Ishikawa (cell line): ENCODE measurements around a stretch of chr16.

- RRBS: no CpG with 5 or more reads among the region's 13 CpGs
Observed at GRCh38 chr16:84596538-84597065, 21.3 kb downstream of the COTL1 start.

- RRBS: no CpG with 5 or more reads among the region's 11 CpGs
Observed at GRCh38 chr16:84605980-84606707, 11.7 kb downstream of the COTL1 start.

DNA sequence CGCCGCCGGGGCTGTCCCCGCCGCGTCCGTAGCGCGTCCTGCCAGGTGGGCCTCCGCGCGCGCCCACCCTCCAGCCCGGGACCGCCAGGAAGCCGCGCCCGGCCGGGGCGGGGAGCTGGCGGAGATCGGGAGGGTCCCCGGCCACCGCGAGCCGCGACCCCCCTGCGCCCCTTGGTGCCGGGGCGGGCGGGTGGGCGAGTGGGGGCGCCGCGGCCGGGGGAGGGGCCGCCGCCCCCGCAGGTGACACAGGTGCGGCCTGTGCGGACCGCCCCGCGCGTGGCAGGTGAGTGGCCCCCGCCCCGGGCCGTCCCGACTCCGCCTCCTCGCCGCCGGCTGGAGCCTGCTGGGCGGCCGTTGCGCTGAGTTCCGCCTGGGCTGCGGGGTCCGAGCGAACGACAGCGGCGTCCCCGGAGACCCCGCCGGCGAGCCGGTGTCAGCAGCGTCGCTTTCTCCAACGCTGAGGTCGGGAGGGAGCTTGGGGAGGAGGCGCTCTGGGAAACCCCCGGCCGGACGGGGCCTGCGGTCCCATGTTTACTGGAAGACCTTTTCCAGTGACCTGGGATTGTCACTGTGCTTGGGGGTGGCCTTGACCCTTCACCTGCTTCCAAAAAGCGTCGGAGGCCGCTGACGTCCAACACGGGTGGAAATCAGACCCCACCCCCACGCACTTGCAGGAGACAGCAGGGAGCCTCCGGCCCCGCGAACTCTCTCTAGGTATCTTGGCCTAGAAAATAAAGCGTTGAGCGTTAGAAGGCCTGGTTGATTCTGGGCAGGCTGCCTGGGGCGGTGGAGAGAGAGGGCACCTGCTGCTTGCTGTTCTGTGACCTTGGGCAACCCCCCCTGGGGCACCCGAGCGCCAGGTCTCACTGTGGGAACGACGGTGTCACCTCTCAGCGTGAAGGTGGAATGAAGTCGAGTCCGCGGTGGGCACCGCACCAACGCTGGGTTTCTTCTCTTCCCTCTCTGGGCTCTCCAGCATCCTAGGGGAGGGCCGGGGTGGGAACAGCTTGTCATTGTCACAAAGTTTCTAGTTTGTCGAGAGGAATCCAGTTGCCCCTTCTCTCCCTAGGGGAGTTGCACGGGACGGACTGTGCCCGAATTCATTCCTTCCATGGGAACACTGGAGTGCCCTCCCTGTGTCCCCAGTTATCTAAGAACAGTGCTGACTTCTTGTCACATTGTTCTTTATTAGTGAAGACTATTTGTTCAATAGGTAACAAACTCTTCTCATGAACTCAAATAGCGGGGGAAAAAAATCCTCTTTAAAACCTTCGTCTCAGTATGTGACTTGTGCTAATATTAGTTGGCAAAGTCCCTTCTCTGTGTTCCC is 759 bp downstream of the KLHL36 start:
- RRBS: 1% methylated on average over 55 of the region's 106 CpGs

DNA sequence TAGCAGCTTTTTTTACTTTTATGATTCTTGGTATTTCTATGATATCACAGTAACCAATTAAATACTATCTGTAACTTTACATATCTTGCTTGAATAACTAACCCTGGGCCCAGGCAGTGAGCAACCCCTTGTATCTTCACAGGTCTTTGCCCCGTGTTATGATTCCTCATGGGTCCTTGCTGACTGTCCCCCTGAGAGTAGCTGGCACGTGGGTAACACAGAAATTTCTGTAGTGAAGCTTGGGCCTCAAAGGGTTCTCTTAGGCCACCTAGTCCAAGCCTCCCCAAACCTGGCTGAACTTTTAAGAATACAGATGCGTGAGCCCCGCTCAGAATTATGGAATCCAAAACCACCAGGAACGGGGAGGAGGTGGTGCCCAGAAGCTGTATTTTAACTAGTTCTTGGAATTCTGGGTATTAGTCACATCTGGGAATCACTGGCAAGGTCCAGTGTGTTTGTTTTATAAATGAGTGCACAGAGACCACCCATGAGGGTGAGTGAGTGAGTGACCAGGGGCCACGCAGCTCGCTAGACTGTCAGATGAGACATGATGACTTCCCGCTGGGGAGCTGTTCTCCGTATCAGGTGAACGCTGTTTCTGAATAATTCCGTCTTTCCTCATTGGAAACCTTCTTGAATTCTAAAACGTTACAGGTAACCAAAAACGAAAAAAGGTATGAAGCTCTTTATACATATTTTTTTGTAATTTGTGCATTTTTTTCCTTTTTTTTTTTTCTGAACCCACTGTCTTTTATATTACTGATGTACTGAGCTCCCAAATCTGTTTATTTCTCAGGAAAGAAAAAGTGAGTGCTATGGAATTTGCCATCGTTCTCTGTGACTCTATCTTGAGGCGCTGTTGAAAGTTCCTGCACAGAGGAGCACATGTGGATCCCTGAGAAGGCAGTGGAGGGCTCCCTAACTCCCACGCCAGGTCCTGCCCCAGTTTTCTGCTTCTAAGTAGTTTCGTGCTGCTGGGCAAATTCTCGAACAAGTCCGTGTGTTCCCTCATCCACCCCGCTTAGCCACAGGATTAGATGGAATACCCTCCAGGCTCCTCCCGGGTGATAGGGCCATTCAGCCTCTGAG is 14.3 kb downstream of the KLHL36 start:
- RRBS: no CpG with 5 or more reads among the region's 21 CpGs

GRCh38 chr16:84827977-84828710 is 8.4 kb downstream of the CRISPLD2 start:
- RRBS: 89% methylated on average over 2 of the region's 16 CpGs

DNA sequence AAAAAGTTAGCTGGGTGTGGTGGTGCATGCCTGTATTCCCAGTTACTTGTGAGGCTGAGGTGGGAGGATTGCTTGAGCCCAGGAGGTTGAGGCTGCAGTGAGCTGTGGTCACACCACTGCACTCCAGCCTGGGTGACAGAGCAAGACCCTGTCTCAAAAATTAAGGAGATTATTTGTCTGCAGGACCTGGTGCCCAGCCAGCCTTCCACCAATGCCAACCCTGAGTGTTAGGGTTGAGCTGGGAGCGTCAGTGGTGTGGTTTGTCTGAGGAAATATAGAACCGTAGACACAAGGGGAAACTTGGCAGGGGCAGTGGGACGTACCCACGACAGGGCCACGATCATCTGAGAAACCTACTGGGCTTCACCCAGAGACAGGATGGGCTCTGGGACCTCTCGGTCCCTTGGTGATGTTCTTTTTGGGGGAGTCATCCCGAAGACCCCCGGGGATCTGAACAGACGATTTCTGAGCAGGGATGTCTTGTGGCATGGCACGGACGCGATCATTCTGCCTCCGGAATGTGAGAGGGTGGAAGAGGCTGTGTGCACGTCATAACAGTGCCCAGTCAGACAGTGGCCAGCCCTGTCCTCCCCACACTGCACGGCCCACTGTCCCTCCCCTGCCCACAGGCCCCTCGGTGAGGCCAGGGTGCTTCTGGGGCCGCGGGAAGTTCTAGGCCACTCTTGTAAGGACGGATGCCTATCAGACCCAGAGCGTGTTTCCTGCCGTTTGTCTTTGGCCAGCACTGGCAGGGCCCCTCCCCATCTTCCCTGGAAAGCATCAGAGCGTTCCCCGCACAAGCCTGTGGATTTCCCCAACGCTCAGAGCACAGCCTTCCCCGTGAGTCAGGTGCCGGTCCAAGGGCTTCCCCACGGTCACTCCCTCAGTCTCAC is 33.4 kb downstream of the CRISPLD2 start:
- RRBS: 96% methylated on average over 6 of the region's 27 CpGs

- RRBS: no CpG with 5 or more reads among the region's 17 CpGs
Observed at GRCh38 chr16:84952175-84953287, 58.8 kb downstream of the ZDHHC7 start.

DNA sequence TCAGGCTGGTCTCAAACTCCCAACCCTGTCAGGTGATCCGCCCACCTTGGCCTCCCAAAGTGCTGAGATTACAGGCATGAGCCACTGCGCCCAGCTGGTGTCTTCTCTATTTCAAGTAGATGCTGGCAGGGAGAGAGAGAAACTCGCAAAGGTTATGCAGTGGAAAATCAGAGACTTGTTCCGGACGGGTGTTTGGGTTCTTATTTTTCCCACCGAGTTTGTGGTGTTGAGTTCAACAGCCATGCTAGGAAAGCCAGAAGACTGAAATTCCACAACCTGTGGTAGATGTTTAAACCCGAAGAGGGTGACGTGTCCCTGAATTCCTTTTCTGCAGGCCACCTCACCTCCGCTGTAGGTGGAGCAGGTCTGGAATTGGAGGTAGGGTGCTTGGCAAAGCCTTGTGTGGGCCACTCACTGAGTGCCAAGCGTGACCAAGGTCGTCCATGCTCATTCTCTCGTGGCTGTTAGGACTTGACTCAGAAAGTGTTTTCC is 7.4 kb upstream of the ZDHHC7 start:
- RRBS: no CpG with 5 or more reads among the region's 12 CpGs

DNA sequence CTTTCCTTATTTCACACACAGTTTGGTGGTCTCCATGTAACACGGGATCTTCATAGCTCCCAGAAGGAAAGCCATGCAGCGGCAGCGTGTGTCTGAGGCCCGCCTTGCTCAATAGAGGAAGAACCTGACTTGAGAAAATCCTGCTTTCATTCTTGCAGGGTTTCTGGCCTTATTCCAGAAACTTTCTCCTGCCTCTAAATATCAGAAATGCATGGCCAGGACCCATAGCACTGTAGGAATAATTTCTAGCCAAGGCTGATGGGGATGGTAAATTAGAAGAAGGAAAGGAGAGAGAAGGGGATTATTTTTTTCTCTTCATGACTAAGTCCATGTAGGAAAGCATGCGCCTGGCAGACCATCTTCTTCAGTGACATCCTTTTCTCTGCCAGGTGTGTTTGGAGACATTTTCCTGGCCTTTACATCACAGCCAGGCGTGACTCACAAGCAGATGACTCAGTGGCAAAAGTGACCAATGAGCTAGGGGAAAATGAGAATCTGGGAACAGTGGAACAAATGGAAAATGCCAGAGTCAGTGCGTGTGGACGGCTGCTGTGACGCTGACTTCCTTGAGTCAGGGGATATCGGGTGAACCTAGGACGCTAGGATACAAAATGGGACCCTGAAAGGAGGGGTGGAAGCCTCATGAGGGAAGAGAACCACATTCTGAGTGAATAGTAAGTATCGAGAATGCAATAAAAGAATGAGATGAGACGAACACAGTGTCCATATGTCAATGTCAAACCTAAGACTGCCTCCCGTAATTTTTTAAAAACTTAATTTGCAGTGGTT is 9.4 kb downstream of the KIAA0513 start:
- RRBS: no CpG with 5 or more reads among the region's 14 CpGs

- RRBS: no CpG with 5 or more reads among the region's 18 CpGs
Observed at GRCh38 chr16:85075388-85076277, 36.6 kb downstream of the CIBAR2 start.

DNA sequence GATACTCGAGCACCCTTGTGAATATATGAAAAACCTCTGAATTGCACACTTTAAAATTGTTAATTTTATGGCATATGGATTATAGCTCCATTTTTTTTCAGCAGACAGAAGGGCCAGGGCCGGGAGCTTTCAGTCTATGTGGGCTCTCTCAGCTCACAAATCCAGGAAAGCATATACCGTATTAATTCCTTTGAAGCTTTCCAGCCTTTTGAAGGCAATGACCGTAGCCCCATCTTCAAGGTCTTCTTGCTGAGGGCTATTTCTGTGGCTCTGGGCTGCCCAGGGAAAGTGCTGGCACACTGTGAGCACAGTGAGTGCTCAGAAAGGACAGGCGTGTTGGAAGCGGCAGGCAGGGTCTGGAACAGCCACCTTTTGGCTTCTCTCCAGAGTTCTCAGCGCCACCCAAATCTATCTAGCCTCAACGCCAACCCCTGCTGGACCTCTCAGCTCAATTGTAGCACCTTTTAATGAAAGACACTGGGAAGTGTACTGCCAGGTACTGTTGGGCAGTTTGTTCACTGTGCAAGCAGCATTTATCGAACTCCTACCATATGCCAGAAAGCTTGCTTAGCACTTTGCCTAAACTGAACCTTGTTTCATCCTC is 13.3 kb upstream of the CIBAR2 start:
- RRBS: no CpG with 5 or more reads among the region's 9 CpGs

GRCh38 chr16:85153720-85154246 is 41.5 kb upstream of the CIBAR2 start:
- RRBS: no CpG with 5 or more reads among the region's 11 CpGs

- RRBS: no CpG with 5 or more reads among the region's 24 CpGs
Observed at GRCh38 chr16:85285816-85286500, 173.7 kb upstream of the CIBAR2 start.

DNA sequence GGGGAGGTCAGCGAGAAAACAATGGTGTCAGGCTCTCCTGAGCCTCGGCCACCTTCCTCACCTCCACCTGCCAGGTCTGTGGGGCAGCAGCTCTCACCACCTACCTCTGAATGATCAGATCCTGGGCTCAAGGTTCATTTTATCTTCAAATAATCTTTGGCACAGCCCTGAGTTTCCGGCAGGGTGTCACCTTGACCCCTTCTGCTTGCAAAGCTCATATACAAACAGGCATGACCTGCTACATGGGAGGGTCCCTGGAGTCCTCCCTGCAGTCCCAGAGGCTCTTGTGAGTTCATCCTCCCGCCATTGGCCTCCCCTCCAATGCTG is 176.6 kb upstream of the CIBAR2 start:
- RRBS: no CpG with 5 or more reads among the region's 4 CpGs

GRCh38 chr16:85329257-85329855 is 217.1 kb upstream of the CIBAR2 start:
- RRBS: no CpG with 5 or more reads among the region's 26 CpGs

- RRBS: no CpG with 5 or more reads among the region's 28 CpGs
Observed at GRCh38 chr16:85390506-85391310, 222.4 kb upstream of the GSE1 start.

GRCh38 chr16:85395357-85396590 is 217.3 kb upstream of the GSE1 start:
- RRBS: 2% methylated on average over 6 of the region's 31 CpGs

GRCh38 chr16:85402020-85402411 is 211.1 kb upstream of the GSE1 start:
- RRBS: 96% methylated on average over 6 of the region's 18 CpGs

GRCh38 chr16:85416300-85416818 is 196.8 kb upstream of the GSE1 start:
- RRBS: 24% methylated on average over 5 of the region's 15 CpGs

GRCh38 chr16:85422885-85423361 is 190.2 kb upstream of the GSE1 start:
- RRBS: no CpG with 5 or more reads among the region's 9 CpGs